SJSA1 (cell line): ENCODE data around the gene PADI3.

GRCh38 chr1:16699180-16700016, 222.3 kb upstream of the CROCC start:
- RAMPAGE, long total RNA, result no peak

- RAMPAGE, long total RNA, result no peak
These were observed 181.4 kb upstream of the CROCC start for GRCh38 chr1:16740050-16740913.

DNA sequence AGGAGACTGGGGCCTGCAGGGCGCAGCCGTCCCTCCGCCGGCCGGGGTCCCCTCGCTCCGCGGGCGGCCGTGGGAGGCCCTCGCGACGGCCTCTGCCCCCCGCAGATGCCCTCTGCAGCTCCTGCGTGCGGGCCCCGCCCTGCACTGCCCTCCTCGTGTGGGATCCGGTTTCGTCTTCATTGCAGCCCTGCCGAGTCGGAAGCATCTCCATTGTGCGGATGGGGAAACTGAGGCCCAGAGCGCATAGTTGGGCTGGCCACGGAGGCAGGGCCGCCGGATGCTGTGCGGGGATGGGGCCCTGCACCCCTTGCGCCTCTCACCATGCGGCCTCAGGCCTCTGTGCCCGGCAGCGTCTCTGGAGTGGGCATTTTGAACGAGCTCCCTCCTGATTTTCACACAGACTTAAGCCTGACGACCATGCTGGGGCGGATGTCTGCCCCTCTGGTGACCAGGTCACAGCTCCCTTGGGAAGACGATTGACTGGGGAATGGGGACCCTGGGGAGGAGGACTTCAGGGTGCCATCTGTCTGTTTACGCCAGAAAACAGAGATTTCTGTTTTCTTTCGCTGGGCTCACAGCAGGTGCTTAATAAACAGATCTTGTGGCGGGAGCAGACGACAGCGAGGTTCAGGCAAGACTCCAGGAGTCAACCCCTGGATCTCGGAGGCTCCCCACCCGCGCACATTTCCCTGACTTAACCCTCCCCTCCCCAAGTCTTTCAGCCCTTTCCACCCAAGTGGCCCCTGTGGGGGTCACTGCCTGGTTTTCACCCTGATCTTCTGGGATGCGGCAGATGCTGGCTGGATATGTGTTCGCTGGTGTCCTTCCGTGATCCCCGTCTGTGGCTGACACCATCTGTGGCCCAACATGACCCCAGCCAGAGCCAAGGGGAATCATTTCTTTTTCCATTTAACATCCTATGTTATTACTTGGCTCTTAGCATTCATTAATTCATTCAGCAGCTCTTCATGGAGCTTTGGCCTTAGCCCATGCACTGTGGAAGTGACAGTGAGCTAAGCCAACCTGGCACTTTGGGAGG, 7.0 kb upstream of the CROCC start:
- RAMPAGE, long total RNA, result no peak

DNA sequence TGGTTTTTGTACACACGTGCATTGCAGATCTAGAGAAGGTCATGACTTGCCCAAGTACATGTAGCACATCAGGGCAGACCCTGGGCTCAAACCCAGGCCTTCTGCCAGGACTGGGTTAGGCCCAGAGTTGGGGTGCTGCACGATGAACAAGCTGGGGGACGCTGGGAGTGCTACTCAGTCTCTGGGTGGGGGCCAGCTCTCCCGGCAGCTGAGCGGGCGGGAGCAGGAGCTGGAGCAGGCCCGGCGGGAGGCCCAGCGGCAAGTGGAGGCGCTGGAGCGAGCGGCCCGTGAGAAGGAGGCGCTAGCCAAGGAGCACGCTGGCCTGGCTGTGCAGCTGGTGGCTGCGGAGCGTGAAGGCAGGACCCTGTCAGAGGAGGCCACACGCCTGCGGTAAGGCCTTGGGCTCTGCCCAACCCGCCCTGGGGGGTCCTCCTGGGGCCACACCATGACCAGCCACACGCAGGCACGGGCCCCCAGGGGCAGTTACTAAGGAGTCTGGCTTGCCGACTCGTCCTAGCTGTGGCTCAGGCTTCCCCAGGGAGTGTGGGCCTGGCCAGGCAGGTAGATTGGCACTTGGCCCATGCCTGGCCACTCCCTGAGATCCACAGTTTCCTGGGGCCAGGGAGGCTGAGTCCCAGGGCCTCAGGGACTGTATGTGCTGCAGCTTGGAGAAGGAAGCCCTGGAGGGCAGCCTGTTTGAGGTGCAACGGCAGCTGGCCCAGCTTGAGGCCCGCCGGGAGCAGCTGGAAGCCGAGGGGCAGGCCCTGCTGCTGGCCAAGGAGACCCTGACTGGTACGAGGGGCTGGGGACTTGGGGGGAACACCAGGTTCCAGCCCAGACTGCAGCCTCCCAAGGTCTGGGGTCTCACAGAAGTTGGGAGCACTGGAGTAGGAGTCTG, 26.7 kb downstream of the CROCC start:
- RAMPAGE, long total RNA, result no peak

- RAMPAGE, long total RNA, result no peak
These were observed 24.6 kb downstream of the MFAP2 start for GRCh38 chr1:16955673-16956339.

- RAMPAGE, long total RNA, result no peak
These were observed 10.9 kb downstream of the MFAP2 start for GRCh38 chr1:16969474-16969980.

DNA sequence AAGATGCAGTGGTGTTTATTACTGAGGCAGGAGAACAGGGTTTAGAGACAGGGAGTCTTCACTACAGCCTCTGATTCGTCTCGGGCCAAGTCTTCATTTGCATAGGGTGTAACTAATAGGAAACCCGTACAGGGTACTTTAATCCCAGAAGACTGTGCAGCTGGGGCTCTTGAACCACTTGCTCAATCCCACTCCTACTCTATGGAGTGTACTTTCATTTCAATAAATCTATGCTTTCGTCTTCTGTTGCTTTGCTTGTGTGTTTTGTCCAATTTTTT, 8.2 kb downstream of the SDHB start:
- RAMPAGE, long total RNA, result no peak

DNA sequence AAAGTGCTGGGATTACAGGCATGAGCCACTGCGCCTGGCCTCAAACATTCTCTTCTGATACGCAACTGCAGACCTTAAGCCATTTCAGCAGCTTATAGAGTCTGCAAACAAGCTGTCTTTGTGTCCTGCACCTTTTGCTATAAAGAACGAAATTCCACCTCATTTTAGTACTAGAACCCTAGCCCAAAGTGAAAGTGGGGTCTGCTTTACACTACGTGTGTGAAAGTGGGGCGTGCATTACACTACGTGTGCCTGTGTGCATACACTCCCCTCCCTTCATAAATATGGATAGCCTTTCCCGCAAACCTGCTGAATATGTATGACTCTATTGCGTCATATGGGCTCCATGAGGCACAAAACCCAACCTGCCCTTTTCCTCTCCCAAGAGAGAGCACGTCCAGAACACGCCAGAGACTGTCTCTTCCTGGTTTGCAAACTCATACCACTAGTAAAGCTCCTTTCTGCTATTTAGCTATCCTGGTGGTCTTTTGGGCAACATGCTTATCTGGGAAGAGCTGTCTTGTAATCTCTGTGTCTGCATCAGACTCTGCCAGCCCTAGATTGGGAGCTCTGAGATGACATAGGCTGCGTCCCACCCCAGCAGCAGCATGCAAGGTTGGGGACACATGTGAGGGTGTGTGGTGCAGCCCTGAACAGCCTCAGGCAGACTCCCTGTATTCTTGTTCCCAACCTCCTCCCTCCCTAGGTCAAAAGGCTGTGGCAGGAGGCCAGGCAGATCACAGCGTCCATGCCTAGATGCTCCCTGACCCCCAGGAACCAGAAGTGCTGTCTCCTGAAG, 12.5 kb upstream of the PADI1 start:
- RAMPAGE, long total RNA, result no peak

DNA sequence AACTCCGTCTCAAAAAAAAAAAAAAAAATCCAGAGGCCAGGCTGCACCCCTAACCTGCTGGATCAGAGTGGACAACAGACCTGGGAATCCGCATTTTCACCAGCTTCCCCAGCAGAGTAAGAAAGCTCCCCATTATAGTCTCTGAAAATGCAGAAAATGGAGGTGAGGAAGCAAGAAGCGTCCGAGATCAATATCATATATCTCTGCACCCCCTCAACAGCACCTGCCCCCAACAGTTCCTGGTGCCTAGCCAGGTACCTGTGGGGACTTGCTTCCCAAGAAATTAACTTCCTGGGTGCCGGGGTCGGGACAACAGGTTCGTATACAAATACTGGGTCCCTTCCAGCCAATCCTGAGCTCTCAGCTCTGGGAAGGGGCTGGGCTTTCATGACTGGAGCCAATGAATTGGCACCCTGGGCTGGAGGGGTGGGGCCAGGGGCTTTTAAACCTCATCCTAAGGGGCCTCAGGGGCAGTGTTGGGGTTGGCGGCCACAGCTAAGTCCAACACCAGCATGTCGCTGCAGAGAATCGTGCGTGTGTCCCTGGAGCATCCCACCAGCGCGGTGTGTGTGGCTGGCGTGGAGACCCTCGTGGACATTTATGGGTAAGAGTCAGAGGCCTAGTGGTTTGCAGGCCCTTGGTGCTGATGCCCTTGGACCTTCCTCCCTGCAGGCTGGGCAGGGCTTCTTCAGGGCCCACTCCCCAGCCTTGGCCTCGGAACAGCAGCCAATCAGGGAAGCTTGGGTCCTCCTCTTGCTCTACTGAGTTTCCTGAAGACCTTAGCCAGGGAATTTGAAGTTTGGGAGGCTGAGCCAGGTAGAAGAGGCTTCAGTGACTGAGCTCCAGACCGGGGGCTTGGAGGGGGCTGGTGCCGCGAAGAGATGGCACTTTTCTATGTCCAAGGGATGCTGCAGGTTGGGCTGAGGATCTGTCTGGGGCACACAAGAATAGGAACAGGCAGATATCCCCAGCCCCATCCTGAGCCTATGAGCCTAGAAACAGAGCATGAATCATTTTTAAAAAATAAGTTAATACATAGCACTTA, at the start of gene PADI3:
PADI3 (plus strand) TSS at position 473 of the 1,045 bp plus-strand sequence.
- RAMPAGE, long total RNA, result no peak

GRCh38 chr1:17272516-17273001, 23.7 kb downstream of the PADI3 start:
- RAMPAGE, long total RNA, result no peak

GRCh38 chr1:17547253-17547643, 7.8 kb downstream of the ARHGEF10L start:
- RAMPAGE, long total RNA, result no peak

- RAMPAGE, long total RNA, result no peak
These were observed 24.3 kb downstream of the ARHGEF10L start for GRCh38 chr1:17563643-17564432.

GRCh38 chr1:17569445-17570345, 30.2 kb downstream of the ARHGEF10L start:
- RAMPAGE, long total RNA, result no peak

- RAMPAGE, long total RNA, result no peak
These were observed 58.3 kb downstream of the ARHGEF10L start for GRCh38 chr1:17597613-17598338.

DNA sequence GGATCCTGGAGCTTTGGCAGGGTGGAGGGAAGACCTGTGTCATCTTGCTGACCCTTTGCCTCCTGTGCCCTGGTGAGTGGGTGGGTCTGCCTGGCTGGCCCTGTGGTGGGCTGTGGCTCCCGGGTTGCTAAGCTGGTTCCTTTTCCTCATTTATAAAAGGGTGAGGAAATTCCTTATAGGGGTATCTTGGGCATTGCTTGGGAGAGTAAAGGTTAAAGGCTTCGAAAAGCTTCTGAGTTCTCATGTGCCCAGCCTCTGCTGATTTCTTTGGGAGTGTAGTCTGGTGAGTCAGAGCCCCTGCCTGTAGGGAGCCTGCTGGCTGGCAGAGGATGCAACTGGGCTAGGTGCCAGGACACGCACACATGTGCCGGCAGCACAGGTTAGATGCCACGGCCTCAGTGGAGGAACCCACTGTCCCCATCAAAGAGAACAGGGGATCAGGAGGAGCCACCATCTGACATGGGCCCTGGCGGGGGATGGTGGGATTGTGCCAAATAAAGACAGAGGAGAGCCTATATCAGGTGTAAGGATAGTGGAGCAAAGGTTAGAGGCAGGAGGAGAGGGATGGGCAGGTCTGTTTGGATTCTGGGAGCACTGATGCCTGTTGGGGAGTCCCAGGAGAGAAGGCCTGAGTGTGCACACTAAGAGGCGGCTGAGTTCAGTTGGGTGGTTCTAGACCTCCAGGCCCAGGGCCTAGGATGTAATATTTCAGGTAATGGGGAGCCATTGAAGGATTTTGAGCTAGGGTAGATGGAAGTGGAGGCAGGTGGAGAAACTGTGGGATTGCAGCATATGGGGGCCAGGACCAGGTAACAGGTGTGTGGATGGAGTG, 85.4 kb downstream of the ARHGEF10L start:
- RAMPAGE, long total RNA, result no peak

- RAMPAGE, long total RNA, result no peak
These were observed 92.9 kb downstream of the ARHGEF10L start for GRCh38 chr1:17632196-17633079.

- RAMPAGE, long total RNA, result no peak
These were observed 1.3 kb downstream of the IGSF21 start for GRCh38 chr1:18108790-18109411.

GRCh38 chr1:18109608-18110849, 2.4 kb downstream of the IGSF21 start:
- RAMPAGE, long total RNA, result no peak

- RAMPAGE, long total RNA, result no peak
These were observed 25.1 kb downstream of the IGSF21 start for GRCh38 chr1:18132652-18133089.

DNA sequence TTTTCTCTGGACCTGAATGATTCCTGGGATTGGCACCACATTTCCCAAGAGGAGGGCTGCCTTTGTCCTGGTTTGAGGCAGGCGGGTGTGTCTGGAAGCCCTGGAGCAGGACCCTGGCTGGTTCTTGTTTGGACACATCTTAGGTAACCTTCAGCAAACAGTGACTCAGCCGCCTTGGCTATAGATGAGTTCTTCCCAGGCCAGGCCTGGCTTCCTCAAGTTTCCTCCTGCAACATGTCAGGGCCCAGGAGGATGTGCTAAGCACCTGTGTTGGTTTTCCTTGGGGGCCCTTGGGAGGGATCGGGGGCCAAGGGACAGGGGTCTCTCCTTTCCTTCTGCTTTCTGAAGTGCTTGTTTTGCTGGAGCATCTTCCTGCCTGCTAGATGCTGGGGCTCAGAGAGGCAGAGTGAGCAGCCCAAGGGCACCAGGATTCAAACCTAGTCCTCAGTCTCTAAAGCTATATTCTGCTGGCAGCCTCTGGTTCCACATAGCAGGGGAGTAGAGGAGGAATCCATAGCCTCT, 38.2 kb downstream of the PAX7 start:
- RAMPAGE, long total RNA, result no peak